Parietal lobe (tissue), 2 donors: Measurements from ENCODE around the genes SYNRG, DDX52, TBC1D3K, TBC1D3L and GPR179.

- RAMPAGE, long total RNA: start-site peak on the minus strand at chr17:37609364-37609433, 180 and 109 reads in 2 replicates
Observed at GRCh38 chr17:37608496-37609528, at the start of gene SYNRG. TSS of gene SYNRG (minus strand) at chr17:37609418.

DNA sequence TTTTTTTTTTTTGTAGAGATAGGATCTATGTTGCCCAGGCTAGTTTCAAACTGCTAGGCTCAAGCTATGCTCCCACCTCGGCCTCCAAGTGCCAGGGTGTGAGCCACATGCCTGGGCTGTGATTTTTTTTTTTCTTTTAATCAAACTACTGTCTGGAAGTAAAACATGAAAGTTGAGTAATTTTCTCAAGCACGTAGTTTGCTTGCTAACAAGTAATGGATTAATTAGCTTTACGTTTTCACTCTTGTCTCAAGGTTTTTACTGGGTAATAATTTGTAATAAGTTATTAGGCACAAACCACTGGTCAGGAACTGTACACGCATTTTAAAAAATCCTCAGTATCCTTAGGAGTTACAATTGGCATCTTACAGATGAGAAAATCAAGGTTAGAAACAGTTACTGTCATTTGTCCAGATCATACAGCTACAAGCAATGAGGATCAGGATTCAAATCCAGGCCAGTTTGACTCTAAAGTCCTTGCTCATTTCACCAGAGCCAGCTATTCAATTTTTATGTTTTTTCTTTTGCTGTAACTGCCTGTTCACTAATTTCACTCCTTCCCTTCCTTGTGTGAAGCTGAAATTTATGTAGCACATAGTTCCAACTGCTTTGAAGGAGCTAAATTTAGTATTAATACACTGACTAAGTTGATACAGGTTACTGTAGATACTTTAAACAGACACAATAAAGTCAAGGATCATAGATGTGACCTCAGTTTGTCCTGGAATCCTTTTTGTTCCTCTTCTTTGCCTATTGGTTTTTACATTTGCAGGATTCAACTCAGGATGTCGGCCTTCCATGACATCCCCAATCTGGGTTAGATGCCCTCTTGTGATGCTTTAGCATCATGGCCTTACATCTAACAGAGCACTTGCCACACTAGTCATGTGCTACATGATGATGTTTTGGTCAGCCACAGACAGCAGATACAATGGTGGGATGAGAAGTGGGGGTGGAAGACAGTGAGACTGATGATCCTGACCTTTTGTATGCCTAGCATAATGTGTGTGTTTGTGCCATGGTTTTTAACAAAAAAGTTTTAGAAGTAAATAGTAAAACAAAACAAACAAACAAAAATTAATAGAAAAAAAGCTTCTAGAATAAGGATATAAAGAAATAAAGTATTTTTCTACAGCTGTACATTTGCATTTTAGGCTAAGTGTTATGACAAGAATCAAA is 1.5 kb upstream of the SYNRG start:
- RAMPAGE, long total RNA: no peak

DNA sequence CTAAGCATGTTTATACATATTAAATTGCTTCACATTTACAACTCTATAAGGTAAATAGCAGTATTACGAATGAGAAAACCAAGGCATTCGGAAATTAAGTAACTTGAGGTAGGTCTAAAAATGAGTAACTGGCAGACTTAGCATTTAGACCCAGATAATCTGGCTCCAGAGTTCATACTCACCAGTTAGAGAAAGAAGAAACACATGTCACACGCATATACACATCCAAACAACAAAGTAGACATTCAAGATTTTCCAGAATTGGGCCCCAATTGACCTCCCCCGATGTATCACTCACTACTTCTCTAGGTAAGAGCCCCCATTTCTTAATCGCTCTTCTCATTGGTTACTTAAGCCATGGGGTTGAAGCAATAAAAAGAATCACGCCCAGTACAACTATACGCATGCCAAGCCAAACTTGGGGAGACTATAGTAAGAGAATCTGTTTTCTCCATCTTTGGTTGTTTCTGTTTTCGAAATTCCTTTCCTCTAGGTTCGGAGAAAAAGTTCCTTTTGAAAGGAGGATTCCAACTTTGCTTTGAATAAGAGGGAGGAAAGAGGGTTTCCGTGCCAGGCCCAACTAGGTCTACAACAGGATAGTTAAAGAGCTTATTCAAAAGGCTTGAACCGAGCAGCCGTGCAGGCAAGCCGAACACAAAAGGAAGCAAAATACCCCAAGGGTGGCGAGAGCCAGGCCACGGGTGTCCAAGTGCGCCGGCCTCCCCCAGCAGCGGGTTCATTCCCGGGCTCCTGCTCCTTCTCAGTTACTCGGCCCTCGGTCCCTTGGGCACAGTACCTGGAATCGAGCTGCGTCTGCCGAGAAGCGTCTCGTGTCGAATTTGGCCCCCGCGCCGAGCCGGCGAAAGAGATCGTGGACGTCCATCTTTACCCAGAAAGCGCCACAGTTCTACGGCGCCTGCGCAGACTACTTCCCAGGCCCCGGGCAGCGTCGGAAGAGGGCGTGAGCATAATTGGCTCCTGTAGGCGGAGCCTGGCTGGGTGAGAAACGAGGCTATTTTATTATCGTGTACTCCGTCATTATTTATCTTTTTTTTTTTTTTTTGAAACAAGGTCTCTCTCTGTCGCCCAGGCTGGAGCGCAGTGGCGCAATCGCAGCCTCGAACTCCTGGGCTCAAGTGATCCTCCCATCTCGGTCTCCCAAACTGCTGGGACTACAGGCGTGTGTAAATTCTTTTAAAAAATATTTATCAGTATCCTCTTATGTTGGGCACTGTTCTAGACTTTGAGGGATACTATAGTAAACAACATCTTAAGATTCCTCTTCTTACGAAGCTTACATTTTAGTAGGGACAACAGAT is at the start of gene DDX52:
Gene DDX52, minus strand, starts transcription at position 909 of the 1,319 bp plus-strand sequence.
- RAMPAGE, long total RNA: no peak

DNA sequence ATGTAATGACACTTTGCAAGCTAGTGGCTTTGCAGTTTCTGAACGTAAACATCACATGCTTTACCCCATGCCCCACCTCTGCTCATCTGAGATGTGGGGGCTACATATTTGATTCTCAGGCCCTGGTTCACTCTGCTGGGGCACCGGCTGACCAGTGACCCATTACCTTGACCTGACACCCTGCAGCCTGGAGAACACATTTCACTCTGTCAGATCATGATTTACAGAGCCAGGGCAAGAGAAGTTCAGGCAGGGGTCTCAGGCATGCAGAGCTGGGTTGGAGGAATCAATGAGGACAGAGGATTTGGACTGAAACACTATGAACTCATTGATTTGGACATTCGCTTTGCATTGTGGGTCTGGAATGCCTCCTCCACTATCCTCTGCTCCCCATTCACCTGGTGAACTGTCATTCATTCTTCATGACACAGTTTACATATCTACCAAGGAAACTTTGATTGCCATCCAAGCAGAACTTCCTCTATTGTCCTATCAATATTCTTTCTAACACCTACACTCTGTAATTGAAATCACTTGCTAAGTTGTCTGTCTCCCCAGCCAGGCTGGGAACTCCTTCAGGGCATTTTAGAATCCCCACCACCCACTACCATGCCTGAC is 33.4 kb upstream of the DDX52 start:
- RAMPAGE, long total RNA: no peak

GRCh38 chr17:37742698-37743393 is 2.0 kb downstream of the HNF1B start:
- RAMPAGE, long total RNA: no peak

DNA sequence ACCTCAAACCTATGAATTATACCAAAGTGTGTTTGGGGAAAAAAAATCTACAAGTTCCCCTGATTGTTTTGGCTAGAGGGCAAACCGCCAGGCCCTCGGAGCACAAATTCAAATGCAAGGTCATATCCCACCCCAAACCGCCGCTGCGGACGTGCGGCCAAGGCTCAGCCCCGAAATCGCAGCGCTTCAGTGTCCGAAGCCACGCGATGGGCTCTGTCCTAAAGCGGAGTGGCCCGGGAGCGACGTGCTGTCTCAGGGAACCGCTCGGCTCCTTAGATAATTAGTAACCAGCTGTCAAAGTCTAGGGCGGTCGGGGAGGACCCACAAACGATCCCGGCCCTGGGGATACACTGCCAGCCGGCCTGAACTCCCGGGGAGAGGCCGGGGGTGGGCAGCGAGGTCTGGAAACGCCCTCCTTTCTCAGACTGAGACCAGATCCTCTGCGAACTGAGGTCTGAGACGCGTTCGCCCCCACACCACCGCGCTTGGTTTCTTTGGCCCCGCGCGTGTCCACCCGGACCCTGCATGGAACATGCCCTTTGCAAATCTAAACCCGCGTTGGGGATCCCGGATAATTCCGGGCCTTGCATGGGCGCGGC is 1.4 kb downstream of the HNF1B start:
- RAMPAGE, long total RNA: no peak

- RAMPAGE, long total RNA: no peak
Observed at GRCh38 chr17:37924090-37924668, at the start of gene TBC1D3K. TSS of gene TBC1D3K (plus strand) at chr17:37924415.

GRCh38 chr17:37988994-37989358 is at the start of gene TBC1D3L:
TSS of gene TBC1D3L (minus strand) at chr17:37989060.
- RAMPAGE, long total RNA: no peak

DNA sequence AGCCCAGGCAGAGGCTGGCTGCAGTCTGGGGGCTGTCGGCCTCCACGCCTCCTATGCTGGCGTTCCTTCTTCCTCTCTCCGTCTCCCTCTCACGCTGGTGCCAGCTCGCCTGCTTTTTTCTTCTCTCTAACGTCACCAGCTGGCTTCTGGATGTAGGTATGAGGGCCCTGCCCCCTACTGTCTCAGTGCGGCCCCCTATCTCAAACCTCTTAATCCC is at the start of gene GPR179:
Gene GPR179, minus strand, starts transcription at position 125 of the 217 bp plus-strand sequence.
- RAMPAGE, long total RNA: no peak

GRCh38 chr17:38451586-38452648 is 23.7 kb downstream of the ARHGAP23 start:
- RAMPAGE, long total RNA: no peak

DNA sequence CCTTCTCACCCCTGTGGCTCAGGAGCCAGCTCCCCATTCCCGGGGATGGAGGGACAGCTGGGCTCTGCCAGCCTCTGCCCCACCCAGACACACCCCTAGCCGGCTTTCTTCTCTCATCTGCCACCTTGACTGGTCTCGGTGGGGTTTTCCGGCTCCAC is 37.3 kb downstream of the ARHGAP23 start:
- RAMPAGE, long total RNA: no peak

GRCh38 chr17:38606367-38606887 is 675 bp upstream of the SRCIN1 start:
- RAMPAGE, long total RNA: no peak

- RAMPAGE, long total RNA: no peak
Observed at GRCh38 chr17:38729171-38729449, 1.0 kb upstream of the CISD3 start.

DNA sequence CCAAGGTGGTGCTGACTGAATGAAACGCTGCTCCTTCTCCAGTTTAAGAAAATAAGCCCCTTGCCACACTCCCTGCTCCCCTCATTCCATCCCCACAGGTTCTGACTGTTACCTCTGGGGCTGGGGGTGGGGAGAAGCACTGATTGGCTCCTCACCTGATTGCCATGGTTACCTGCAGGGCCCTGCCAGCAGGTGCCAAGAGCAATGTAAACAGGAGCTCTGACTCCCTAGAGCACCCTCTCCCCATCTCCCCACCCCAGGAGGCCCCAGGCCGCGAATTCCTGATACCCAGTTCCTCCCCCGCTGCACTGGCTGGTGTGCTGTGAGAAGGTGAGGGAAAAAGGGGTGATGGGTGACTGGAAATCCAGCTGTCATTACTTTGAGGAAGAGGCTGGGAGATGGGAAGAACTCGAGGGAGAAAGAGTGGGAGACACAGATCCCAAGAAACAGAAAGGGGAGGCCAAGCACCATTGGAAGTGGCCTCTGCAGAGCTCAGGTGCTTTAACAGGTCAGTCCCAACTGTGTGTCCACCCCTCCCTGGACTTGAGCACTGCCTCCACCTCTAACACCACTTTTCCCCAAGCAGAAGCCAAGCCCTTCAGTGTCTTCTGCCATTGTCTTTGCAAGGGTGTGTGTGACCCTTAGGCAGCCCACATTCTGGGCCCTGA is 4.5 kb downstream of the PCGF2 start:
- RAMPAGE, long total RNA: no peak

DNA sequence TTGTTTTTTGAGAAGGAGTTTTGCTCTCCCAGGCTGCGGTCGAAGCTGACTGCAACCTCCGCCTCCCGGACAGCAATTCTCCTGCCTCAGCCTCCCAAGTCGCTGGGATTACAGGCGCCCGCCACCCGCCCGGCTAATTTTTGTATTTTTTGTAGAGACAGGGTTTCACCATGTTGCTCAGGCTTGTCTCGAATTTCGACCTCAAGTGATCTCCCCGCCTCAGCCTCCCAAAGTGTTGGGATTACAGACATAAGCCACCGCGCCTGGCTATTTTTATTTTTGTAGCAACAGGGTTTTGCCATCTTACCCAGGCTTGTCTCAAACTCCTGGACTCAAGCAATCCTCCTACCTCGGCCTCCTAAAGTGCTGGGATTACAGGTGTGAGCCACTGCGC is 844 bp upstream of the CWC25 start:
- RAMPAGE, long total RNA: no peak

DNA sequence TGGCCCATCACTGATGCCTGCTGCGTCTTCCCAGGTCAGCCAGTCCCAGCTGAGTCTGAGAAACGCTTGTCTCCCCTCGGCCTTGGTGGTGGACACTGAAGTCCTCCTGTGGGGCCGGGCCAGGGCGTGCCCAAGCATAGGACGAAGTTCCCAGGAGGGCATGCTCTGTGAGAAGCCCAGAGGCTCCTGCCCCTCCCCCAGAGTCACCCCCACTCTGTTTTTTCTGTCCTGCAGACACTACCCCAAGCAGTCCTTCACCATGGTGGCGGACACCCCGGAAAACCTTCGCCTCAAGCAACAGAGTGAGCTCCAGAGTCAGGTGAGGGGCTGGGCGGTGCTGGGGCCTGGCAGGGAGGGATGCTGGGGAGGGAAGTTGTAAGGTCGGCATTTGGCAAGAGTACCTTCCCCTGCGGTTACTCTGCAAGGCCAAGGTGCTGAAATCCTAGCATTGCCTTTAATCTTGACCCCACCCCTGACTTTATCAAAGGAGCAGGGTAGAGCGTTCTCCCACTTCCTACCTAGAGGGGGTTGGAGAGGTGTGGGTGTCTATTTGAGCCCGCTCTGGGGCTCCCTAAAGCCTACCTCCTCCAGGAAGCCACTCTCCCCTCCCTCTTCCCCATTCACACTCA is 20.4 kb downstream of the LASP1 start:
- RAMPAGE, long total RNA: no peak

- RAMPAGE, long total RNA: no peak
Observed at GRCh38 chr17:38923871-38924247, 43.3 kb downstream of the FBXO47 start.

- RAMPAGE, long total RNA: no peak
Observed at GRCh38 chr17:39132289-39132570, 19.2 kb downstream of the PLXDC1 start.

DNA sequence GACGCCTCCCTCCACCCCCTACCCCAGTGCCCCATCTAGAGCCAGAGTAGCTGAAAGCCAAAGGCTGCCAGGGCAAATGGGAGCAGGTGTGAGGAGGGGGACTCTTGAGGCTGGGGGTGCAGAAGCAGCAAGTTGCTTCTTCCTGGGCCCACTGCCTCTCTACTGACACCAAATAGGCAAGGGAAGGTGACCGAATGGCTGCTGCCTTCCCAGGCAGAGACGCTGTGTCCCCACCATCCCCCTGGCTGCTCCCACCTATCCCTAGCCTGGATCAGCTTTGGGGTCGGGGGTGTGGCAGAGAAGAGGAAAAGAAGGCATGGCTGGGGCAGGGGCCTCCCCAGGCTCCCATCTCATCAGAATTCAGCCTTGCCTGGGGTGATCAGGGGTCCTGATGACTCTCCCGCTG is 775 bp downstream of the PLXDC1 start:
- RAMPAGE, long total RNA: no peak

DNA sequence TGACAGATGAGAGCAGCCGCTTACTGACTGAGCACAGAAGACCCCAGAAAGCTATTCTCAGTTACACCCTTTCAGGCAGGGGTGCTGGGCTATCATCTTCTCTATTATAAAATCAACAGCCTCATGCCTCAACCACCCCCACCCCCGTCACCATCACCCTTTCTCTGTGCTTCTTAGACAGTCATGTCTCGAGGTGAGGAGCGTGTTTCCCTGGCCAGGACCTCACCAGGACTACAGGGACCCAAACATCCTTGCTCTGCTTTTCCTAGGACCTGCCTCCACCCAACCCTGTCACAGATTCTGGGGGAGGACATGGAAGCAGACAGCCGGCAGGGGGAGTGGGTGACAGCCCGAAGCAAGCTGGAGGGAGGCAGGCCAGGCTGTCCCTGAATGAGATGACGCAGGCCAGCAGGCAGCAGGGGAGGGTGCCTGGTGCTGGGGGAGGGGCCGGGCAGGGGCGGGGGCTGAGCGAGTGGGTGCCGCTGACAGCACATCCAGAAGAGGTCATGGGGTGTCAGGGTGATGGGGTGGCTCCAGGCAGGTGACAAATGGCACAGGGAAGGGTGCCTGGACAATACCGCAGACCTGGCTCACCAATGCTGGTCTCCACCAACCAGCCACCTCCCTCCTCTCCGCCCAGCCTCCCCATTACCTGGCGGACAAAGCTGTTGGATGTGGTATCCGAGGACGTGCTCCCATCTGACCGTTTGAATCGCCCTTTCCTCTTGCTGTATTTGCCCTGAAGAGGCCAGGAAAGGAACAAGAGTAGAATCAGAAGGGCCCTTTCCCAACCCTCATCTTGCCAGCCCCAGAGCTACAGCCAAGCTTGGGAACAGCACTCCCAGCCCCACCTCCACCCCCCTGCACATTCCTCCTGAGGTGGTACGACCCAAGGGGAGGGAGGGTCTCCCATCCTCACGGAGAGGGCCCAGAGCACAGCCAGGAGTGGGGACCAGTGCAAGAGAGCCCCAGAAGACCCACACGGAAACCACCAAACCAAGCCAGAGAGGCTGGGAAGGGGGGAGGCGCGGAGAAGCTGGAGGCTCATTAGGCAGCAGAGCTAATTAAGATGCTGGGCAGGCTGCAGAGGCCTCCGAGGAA is 2.9 kb downstream of the CACNB1 start:
- RAMPAGE, long total RNA: no peak